HTR-8/SVneo (cell line): ENCODE data around the gene WFS1.

DNA sequence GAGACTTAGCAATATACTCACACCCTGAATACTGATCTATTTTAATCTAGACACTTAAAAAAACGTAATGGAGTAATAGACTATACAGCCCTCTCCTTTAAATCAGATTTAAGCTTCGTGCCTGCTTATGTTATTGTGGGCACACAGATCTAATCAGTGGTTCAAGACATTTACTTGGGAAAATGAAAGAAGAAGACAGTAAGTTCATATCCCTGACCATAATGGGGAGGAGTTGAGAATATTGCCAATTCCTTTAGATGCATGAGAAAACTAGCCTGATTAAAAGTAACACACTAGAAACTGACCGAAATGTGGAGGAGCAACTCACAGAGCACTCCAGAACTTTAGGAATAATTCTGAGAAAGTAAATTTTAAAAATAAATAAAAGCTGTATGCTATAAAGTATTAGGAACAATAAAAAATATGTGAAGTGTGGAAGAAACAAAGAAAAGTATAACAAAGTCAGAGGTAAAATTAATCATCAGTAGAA lies 19.5 kb downstream of the STX18 start:
- RRBS, result no CpG with 5 or more reads among the region's 3 CpGs

DNA sequence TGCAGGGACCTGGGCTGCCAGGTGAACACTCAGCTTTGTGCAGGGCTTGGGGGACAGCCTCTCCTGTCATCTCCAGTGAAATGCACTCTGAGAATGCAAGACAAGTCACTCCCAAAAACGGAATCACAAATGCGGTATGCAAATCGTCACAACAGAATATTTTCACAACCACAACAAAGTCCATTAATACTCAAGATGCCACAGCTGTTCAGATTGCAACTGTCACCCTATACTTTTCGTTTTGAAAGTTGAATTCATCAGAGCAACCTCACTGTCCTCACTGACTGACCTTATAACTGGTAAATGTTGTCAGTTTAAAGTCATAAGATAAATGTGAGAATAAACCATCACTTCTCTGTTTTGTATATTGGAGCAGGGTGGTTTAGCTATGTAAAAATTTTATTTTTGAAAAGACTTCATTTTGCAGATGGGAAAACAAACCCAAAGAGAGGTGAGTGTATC lies 16.6 kb downstream of the JAKMIP1 start:
- RRBS, result no CpG with 5 or more reads among the region's 4 CpGs

DNA sequence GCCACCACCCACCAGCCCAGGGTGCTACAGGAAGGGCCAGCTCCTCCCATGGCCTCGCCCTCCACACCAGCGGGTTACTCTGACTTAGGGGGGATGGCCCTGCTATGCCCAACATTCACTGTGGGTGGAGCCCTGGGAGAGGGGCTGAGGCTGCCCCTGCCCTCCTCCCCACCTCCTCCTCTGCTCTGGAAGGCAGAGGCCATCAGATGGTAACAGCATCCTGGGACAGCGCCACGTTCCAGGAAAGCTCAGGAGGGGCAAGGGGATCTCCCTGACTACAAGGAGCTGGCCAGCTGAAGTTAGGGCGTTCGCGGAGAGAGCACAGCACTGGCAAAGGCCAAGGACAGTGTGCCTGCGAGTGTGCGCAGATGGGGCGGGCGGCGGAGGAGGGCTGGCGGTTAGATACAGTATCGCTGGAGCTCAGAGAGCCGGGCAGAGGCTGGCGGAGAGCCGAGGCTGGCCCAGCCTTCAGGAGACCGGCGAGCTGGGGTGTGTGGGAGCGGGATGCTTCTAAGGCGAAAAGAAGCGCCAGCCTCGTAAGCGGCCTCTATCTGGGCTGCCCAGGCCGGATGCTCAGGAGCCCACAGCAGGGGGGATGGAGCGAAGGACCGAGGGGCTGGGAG lies 1.4 kb downstream of the JAKMIP1 start:
- RRBS, result 28% methylated on average over 9 of the region's 27 CpGs

GRCh38 chr4:6269370-6270168 lies at the start of gene WFS1:
WFS1 (plus strand) TSS chr4:6269850.
- RRBS, result 3% methylated on average over 54 of the region's 77 CpGs

DNA sequence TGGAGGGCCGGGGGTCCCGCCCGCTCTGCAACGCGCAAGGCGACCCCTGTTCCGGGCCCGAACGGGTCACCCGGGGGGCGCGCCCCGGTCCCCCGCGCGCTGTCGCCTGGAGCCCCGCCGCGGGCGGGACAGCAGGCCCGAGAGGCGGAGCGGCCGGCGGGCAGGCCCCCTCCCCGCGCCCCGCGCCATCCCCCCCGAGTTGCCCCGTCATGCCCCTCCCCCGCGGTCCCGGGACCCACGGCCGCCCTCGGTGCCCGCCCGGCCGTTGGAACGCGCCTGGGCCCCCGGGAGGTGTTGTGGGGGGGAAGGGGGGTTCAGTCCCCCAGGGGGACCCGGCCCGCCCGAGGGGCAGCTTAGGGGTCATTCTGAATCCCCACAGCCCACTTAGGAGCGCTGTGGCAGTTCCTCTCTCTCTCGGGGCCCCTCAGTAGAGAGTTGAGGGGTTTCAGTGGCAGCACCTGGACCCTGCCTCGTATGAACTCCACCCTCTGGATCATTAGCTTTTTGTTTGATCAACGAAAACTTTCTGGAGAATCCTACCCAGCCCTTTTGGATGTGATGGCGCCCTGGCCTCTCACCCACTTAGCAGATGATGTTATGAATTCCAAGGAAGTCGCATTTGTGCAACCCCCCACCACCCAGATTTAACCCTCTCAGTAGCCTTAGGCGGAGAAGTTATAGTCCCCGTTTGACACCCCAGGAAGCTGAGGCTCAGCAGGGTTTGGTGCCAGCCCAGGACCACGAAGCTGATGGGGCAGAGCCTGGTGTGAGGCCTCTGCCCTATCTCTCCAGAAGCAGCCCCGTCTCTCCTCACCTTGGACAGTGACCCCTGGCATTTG lies 738 bp downstream of the WFS1 start:
- RRBS, result 2% methylated on average over 30 of the region's 57 CpGs

GRCh38 chr4:6687802-6688633 lies 5.7 kb upstream of the S100P start:
- RRBS, result no CpG with 5 or more reads among the region's 18 CpGs

- RRBS, result no CpG with 5 or more reads among the region's 7 CpGs
Measured at GRCh38 chr4:6883905-6885075, 25.3 kb upstream of the TBC1D14 start.

DNA sequence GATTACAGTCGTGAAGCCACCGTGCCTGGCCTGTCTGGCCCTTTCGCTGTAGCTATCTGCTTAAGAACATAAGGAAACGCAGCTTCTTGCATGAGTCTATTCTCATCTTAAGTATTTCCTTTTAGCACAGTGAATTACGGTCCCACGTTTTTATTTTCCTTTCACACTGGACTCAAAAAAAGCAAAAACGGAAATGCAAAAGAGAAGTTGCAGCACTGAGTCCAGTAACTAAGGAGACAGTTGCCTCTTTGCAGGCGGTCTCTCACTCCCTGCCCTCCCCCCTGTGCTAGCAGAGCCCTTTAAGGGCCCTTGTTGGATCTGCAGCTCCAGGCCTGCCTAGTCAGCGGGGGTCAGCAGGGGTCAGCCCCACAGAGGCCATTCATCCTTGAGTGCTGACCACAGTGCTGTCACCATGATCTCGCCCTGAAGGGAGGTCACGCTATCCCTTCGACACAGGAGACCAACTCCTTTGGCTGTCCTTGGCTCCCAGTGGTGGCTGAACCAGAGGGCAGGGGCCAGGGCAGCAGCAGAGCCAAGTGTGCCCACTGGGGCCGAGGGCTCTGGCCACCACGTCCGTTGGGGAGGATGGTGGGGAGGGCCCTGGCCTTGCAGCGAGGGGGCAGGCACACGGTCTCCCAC lies 21.7 kb upstream of the TBC1D14 start:
- RRBS, result no CpG with 5 or more reads among the region's 17 CpGs

- RRBS, result no CpG with 5 or more reads among the region's 20 CpGs
Measured at GRCh38 chr4:6892067-6892909, 17.3 kb upstream of the TBC1D14 start.

- RRBS, result 67% methylated on average over 1 of the region's 12 CpGs
Measured at GRCh38 chr4:6956953-6957650, 47.5 kb downstream of the TBC1D14 start.

- RRBS, result 2% methylated on average over 25 of the region's 77 CpGs
Measured at GRCh38 chr4:6986655-6987400, 56.0 kb downstream of the CCDC96 start.

GRCh38 chr4:7014583-7015206 lies 28.1 kb downstream of the CCDC96 start:
- RRBS, result no CpG with 5 or more reads among the region's 15 CpGs

DNA sequence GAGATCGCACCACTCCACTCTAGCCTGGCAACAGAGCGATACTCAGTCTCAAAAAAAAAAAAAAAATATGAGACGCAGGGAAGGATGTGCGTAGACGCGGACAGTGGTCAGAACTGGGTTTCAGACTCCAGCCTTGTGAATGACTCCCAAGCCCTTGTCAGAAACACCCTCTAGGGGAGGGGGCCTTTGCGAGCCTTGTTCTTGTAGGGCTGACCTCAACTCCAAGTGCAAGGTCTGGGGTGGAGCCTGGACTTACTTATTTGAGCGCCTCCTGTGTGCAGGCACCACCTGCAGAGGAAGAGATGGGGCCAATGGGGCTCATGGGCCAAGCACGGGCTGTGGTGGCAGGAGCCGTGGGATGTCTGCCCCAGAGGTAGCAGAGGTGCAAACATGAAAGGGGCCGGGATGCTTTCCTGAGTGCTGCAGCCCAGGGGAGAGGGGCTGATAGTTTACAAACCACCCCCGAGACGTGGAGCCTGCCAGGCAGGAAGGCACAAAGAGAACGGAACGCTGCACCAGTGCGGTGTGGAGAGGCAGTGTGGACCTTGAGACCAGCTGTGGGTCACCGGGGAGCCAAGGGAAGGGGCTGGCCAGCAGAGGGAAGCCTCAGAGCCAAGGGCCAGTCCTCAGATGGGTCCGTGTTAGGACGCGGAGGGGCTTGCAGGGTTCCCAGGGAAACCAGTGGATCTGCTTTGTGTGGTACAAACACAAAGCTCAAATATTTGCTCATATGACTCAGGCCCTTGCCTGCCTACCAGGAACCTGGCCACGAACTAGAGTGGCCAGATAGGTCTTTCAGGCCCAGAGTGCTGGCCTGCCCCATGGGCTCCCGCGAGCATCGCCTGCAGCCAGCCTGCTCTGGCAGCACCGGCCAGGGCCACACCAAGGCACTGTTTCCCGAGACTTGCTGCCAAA lies 8.4 kb downstream of the CCDC96 start:
- RRBS, result no CpG with 5 or more reads among the region's 26 CpGs

DNA sequence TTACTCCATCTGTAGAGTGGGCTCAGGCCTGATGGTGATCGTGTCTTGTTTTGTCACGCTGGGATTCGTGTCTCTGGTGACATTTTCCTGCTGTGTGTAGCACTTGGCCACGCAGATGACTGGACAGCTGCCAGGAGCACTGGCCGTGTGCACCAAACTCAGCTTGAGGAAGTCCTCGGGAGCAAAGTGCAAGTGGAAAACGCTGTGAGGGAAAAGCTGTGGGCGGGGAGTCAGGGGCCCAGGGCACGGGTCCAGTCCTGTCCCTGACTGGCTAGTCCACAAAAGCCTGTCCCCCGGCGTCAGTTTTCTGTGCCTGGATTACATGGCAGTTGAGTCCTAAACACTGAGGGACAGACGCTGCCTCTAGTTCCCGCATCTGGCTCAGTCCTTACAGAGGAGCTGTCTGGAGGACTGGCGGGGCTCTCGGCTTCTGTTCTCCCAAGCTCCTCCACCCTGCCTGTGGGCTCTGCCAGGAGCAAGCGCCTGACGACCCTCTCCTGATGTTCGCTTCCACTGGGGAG lies 35.8 kb upstream of the GRPEL1 start:
- RRBS, result no CpG with 5 or more reads among the region's 18 CpGs

DNA sequence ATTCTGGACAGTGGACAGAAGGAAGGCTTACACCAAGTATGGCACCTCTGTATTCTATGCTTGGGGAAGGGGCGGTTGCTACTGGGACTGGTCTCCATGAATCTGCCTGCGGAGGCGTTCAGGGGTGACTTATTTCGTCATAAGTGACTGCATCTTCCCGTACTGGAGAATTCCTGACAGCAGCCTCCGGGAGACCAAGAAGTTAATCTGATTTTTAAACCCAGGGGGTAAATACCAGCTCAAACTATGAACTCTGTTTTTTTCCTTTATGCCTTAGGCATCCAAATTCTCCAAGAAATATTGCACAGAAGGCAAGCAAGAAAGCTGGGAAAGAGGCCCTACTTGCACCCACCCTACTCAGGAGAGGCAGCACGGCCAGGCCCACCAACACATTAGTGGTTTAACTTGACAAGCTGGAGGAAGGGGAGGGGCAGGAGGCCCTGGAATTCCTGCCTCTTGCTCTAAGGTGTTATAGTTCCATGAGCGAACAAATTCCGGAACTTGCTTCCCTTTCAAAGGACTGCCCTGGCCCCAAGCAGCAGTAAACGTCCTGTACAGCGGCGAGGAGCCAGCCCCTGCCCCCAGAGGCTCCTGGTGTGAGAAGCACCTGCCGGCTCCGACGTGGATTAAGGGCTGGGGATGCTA lies 177.2 kb downstream of the AFAP1 start:
- RRBS, result 94% methylated on average over 2 of the region's 15 CpGs

GRCh38 chr4:7771802-7772436 lies 167.7 kb downstream of the AFAP1 start:
- RRBS, result no CpG with 5 or more reads among the region's 18 CpGs

DNA sequence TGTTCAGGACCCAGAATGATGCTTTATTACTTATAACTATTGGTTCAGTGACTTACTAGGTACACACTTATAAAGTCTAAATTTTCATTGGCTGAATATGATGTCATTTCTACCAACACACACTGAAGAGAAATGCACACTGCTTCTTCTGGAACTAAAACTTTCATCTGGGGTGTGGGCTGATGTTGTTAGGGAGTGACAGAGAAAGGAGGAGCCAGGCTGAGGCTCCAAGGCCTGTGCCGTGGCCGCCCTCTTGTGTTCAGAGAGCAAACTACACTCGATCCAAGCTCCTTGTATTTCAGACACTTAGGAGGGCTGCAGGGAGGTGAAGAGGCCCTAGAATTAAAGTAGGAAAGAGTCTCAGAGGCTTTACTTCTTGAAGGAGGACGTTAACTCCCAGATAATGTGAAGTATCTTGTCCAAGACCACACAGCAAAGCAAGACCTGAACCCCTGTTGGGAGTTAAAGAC lies 137.6 kb downstream of the AFAP1 start:
- RRBS, result no CpG with 5 or more reads among the region's 4 CpGs

- RRBS, result no CpG with 5 or more reads among the region's 17 CpGs
Measured at GRCh38 chr4:7828103-7829328, 111.1 kb downstream of the AFAP1 start.

- RRBS, result no CpG with 5 or more reads among the region's 14 CpGs
Measured at GRCh38 chr4:7838267-7838807, 101.3 kb downstream of the AFAP1 start.

DNA sequence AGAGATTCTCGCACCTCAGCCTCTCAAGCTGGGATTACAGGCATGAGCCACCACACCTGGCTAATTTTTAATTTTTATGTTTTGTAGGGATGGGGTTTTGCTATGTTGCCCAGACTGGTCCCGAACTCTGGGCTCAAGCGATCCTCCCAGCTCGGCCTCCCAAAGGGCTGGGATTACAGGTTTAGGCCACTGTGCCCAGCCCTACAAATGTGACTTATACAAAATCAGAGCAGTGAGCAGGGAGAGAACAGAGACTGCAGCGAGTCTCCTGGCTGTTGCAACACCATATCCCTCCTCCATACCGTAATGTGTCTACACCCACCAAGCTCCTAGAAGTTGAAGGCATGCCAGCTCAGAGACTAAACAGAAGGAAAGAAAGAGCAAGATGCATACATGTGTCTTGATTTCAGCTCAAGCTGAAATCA lies 34.8 kb downstream of the AFAP1 start:
- RRBS, result no CpG with 5 or more reads among the region's 6 CpGs